ENCODE results near the gene PRDM12.

GRCh38 chr9:129583984-129584557, 36.8 kb downstream of the C9orf50 start:
- PRO-cap: no peak

GRCh38 chr9:129698631-129698935, 33.1 kb downstream of the PRRX2 start:
- PRO-cap: no peak

- PRO-cap: no peak
Measured at GRCh38 chr9:129725918-129726121, 27.0 kb downstream of the PTGES start.

GRCh38 chr9:129873790-129874831, 38.9 kb downstream of the USP20 start:
- PRO-cap: no peak

GRCh38 chr9:129880642-129881983, 45.9 kb downstream of the USP20 start:
- PRO-cap: no peak

DNA sequence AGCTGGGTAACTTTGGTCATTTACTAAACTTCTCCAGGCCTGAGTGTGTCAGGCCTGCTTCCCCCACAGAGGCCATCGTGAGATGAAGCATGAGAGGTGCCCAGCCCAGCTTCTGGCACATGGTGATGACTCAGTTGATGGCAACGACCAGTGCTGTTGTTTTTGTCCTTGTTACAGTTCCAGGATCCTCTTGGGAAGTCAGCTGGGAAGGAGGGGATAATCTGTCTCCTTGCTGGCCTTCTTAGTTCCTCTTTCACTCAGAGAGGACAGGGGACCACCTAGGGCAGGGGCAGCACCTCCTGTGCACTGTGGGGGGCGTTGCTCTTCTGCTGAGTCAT, 54.1 kb upstream of the NCS1 start:
- PRO-cap: no peak

- PRO-cap: no peak
Measured at GRCh38 chr9:130215524-130216044, 43.4 kb downstream of the NCS1 start.

- PRO-cap: no peak
Measured at GRCh38 chr9:130343767-130343966, 78.1 kb downstream of the HMCN2 start.

DNA sequence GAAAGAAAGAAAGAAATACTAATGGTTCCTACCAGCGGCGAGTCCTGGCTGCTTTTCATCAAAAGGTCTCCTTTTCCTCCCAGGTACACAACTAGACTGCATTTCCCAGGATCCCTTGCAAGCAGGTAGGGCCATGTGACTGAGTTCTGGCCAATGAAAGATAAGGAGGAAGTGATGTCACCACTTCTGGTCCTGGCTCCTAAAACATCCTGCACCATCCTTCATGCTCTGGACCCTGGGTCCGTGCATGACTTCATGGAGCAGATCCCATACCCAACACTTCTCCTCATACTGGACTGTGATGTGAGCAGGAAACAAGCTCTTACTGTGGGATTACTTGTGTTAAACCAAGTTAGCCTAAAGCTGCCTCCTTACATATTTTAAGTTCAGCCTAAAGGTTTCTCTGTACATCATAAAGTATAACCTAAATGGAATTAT, 30.2 kb upstream of the FUBP3 start:
- PRO-cap: no peak

- PRO-cap: no peak
Measured at GRCh38 chr9:130664341-130664670, at the start of gene PRDM12. TSS of gene PRDM12 (plus strand) at chr9:130664594.

DNA sequence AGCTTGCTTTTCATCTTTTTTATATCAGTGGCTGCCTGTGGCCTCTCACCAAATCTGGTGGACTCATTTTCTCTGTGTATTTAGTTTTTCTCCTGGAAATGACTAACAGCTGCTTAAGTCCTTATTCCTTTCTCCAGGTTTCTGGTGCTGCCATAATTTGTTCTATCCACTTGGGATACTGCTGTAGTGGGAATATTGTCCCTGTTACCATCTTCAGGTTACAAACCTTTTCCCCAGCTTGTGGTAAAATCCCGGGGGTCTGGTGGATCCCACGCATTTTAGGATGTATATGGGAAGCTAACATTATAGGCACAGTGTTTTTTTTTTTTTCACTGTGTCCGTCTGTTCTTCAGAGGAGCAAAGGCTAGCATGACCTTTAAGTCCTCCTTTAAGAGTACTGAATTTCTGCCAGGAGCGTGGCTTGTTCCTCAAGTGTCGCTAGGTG, 38.9 kb downstream of the EXOSC2 start:
- PRO-cap: no peak

DNA sequence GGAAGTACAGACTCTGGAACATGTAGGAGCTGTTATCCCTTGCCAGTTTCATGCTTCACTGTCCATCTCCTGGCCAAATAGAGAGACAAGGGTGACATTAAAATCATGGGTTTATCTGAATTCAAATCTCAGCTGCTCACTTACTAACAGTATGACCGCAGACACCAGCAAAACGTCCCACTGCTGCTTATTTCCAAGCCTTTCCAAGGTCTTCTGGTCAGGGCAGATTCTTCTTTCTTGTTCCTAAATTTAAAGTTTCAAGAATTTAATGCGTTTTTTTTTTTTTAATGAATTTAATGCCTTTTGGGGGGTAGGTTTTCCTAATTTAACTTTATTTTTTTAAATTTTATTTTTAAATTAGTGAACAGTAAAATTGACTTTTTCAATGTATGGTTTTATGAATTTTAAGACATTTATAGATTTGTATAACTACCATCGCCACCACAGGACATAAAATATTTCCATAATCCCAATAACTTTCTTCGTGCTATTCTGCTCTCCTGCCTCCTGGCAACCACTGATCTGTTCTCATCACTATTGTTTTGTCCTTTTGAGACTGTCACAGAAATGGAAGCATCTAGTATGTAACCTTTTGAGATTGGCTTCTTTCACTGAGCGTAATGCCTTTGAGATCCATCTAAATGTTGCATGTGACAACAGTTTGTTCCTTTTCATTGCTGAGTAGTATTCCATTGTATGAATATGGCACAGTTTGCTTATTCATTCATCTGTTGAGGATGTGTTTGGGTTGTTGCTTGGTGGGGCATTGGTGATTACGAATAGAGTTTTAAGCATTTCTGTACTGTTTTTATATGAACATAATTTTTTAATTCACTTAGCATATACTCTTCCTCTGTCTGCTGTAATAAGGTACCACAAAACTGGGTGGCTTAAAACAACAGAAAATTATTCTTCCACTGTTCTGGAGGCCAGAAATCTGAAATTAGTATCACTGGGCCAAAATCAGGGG, 52.7 kb downstream of the EXOSC2 start:
- PRO-cap: no peak

GRCh38 chr9:130858036-130859107, 23.3 kb downstream of the ABL1 start:
- PRO-cap: no peak

DNA sequence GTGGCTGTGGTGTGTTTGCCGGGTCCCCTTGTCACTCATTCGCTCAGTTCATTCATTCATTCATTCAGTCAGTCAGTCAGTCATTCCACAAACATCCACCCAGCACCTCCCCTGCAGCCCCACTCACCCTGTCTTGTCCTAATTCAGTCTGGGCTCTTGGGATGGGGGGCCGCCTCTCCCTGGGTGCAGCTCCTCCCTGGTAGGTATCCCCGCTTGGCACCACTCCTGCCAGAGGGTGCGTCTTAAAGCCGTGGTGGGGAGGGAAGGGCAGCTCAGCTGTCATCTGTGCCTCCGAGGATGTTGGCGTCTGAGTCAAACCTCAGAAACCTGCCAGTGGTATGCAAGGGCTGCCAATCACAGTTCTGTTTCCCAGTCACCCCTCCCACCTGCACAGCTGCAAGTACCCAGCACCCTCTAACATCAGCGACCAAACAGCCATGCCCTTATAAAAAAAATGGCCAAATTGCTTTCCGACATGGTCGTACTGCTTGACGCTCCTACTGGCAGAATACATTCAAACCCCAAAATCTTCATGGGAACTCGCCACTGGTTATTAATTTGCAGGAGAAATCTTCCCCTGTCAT, 8.2 kb upstream of the FIBCD1 start:
- PRO-cap: no peak

- PRO-cap: no peak
Measured at GRCh38 chr9:131151121-131152005, 26.0 kb downstream of the NUP214 start.

DNA sequence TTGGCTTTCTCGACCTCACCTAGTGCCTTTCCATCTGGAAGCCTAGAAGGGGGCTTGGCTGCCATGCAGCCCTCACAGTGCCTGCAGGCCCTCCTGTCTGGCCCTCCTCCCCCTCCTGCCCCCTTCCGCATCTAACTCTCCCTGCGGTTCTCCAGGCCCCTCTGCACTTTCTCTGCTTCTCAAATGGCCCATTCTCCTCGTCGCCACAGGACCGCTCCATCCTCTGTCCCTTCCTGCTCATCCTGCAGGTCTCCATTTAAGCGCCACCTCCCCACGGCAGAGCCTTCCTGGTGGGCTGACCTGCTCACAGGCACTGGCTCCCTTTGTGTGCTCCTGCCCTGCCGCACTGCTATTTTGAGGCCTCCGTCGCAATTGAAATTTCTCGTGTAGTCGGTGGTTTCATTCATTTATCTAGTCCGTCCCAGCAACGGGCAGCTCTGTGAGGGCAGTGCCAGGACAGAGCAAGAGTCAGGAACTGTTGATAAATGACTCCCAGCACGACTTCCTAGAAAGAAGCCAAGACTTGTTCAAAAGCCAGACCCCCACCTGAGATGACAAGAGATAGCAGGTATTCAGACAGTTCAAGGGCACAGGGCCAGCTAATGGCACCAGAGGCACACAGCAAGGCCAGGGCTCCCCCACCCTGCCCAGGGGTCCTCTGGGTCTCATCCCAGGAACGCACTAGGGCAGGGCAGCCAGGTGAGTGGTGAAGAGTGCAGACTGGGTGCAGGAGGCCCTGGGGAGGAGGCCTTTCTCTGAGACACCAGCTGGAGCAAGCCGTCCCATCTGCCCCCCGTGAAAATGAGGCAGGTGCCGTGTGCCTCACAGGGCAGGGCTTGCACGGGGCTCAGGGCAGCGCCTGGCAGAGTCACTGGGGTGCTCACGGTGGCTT, 37.1 kb downstream of the FAM78A start:
- PRO-cap: no peak

- PRO-cap: no peak
Measured at GRCh38 chr9:131262635-131263068, 13.7 kb downstream of the FAM78A start.

- PRO-cap: no peak
Measured at GRCh38 chr9:131282525-131283663, 6.6 kb upstream of the FAM78A start.

- PRO-cap: no peak
Measured at GRCh38 chr9:131358444-131358943, 35.4 kb upstream of the PRRC2B start.

DNA sequence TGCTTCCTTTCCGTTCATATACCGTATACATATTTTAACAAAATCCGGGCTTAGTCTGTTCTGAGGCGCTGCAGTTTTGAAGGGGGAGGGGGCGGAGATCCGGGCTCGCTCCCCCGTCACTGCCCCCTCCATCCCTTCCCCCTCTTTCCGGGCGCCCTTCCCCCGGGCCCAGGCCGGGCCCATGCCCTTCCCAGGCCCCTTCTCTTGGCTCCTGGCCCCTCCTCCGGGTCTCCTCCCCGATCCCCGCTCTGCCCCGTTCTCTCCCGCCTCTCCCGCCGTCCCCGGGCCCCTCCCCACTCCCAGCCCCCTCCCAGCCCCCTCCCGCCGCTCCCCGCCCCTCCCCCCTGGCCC, 344 bp upstream of the PRRC2B start:
- PRO-cap: bidirectional peak, plus-strand start outside the sequence, minus-strand start at position 252 of the sequence

All from mesothelial cell of epicardium (in vitro differentiated cells).